Vein endothelial cell (primary cell): ENCODE measurements around the gene KLHL12.

GRCh38 chr1:201918247-201918951, 27.9 kb downstream of the LMOD1 start:
- CAGE, long polyA plus RNA: no peak

DNA sequence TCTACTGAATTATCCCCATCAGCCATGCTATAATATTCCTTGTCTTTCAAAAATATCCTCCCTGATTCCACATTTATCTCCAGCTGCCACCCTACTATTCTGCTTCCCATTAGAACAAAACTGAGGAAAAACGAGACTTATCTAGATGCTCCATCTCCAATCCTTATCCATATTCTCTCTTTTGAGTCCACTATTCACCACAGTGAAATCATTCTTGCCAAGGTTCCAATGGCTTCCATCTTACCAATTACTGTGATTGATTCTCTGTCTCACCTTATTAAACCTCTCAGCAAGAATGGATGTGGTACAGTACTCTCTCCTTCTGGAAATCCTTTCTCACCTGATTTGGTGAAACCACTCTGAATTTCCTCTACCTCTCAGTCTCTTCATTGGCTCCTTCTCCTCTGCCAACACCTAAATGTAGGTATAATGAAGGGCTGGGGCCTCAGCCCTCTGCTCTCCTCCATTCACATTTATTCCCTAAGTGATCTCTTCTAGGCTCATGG, 11.8 kb downstream of the LMOD1 start:
- CAGE, long polyA plus RNA: no peak

- CAGE, long polyA plus RNA: no peak
Measured at GRCh38 chr1:202002492-202003000, 7.8 kb upstream of the ELF3 start.

DNA sequence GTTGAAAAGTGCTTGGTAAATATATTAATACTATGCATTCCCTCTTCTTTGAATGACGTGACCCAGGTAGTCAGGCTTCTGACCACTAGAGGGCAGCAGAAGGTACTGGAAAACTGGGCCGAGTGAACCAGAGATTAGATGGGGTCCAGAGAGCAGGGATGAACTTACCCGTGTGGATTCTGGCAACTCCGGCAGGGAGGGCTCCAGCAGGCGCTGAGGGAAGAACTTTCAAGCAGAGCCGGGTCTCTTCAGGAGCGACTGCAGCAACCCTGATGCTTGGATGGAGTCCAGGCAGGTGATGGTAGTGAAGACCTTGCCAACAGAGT, 792 bp upstream of the ELF3 start:
- CAGE, long polyA plus RNA: no peak

GRCh38 chr1:202018360-202019389, 8.3 kb downstream of the ELF3 start:
- CAGE, long polyA plus RNA: no peak

GRCh38 chr1:202106157-202107160, 16.3 kb upstream of the GPR37L1 start:
- CAGE, long polyA plus RNA: no peak

DNA sequence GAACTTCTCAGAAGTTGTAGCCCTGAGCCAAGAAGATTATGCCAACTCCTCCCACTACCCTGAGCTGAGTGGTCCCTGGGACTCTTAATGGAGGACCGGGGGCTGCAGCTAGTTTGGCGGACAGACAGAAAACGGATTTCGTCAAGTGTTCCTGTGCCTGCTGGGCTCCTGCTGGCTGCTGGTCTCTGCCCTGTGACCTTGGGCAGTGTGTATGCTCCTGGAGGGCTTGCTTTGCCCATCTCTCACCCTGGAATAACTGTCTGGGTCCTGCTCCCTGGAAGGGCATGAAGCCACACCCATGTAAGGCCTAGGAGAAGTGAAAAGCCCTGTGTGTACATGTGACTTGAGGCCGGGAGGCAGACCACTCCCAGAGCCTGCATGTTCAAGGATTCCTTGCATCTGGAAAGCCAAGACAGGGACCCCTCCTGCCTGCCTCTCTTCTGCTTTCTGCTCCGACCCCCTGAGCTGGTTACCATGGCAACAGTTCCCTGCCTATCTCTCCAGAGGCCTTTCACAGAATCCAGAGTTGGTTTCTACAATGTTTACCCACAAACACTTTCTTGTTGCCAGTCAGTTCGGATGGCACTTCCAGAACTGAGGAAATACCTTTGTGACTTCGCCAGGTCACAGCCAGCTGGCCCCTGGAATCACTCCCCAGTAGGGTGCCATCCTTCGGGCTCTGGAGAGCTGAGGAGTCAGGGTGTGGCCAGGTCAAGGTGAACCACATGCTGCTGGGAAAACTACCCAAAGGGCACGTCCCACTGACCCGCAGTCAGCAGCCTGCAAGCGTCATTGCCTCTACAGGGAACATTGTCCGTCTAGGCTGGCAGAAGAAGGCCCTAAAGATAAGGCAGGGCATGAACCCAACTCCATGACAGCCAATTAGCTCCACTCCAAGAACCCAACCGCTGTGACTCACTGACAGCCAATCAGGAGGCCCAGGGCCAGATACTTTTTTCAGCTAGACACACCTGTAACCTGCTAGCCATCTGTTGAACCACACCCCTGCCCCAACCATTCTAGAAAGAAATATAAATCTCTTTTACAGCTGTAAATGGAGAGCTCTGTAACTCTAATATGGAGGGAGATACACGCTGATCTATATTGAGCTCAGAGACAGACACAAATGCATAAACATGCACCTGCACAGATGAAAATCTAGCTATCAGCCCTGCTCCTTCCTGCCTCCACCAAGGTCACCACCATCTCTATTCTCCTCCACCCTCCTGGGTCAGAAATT, 14.6 kb upstream of the GPR37L1 start:
- CAGE, long polyA plus RNA: no peak

DNA sequence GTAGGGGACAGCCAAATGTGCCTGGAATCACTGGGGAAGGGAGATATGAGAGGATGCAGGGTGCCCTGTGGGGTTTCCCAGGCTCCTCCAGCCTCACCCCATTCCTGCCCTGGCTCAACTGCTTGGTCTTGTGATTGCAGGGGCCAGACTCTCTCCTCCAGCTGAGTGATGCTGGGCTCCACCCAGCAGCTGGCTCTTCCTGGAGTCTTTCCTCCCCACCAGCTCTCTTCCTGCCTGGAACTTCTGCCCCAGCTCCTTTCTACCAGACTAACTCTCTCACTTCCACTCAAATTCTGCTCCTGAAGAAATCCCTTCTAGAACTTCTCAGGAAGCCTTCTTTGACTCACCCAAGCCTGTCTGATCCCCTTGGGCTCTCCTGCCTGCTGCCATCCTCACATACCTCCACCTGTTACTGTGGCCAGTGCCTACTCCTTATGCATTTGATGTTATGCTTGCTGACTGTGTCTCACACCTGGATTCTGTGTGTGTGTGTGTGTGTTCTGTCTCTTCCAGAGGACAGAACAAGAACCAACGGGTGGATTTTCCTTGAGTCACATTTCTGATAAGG, 9.2 kb upstream of the GPR37L1 start:
- CAGE, long polyA plus RNA: no peak

DNA sequence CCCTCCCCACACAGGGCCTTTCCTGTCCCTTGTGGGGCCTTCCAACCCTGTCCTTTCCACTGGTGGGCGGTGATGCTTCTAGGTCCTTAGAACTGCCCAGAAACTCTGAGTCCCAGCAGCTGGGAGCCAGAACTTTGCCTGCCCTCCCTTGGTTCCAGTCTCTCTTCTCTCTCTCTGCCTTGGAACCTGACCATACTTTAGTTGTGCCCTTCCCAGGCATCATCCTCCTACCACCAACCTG, 5.9 kb downstream of the GPR37L1 start:
- CAGE, long polyA plus RNA: no peak

DNA sequence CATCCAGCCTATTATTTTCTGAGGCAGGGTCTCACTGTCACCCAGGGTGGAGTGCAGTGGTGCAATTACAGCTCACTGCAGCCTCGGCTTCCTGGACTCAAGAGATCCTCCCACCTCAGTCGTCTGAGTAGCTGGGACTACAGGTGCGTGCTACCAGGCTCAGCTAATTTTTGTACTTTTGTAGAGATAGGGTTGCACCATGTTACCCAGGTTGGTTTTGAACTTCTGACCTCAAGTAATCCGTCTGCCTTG, 8.0 kb downstream of the ARL8A start:
- CAGE, long polyA plus RNA: no peak

DNA sequence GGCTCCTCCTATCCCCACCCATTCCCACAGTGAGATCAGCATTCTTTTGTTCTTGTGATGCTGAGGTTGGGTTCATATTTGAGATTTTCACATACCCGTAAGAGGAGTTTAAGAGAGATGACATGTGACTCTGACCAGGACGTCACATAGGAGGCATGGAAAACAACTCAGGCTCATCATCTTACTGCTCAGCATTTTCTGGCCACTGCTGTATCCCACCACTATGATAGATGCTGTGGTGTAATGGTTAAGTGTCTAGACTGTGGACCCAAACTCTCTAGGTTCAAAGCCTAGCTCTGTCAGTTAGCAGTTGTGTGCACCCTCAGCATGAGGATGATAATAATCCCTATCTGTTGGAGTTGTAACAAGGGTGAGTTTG, 40.7 kb downstream of the LGR6 start:
- CAGE, long polyA plus RNA: no peak

GRCh38 chr1:202235769-202236858, 42.5 kb downstream of the LGR6 start:
- CAGE, long polyA plus RNA: no peak

GRCh38 chr1:202237012-202237565, 43.5 kb downstream of the LGR6 start:
- CAGE, long polyA plus RNA: no peak

GRCh38 chr1:202520141-202521270, 172.0 kb downstream of the PPP1R12B start:
- CAGE, long polyA plus RNA: no peak

DNA sequence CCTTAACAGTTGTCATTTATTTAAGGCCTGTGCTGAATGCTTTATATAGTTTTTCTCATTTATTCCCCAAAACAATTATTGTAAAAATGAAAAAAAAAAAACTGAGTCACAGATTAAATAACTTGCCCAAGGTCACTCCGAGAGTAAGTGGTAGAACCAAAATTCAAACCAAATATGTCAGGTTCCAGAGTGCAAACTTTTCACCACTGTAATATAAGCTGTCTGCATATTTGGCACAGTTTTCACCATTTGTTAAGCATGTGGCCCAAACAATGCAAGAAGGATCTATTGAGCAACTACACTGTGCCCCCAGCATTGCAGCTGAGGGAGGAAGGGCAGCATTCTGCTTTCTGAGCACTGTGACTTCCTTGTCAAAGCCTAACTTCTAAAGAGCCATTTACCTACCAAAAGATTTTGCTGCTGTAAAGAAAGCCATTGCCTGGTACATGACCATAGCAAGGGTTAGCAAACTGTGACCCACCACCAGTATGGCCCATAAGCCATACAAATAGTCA, 133.5 kb downstream of the SYT2 start:
- CAGE, long polyA plus RNA: no peak

- CAGE, long polyA plus RNA: no peak
Measured at GRCh38 chr1:202592924-202593383, 117.3 kb downstream of the SYT2 start.

DNA sequence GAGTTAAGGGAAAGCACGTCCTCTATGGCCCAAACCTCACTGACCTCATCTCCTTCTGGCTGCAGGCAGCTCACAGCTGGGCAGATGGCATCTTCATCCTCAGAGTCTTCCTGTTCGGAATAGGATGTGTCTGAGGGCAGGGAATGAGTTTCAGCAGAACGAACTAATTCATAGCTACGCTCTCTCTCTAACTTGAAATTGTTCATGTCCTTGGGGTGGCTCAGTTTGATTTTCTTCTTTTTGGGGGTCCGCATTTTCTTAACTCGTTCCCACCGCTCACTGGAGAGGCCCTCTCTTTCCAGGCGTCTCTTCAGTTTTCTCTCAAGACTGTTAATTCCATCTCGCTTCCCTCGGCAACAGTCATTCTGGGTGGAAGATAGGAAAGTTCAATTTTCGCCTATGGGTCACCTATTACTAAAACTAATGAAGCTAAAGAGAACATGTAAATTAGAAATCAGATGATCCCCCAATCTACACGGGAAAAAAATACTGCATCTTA, 19.5 kb upstream of the SYT2 start:
- CAGE, long polyA plus RNA: no peak

GRCh38 chr1:202806727-202807893, 1.1 kb downstream of the KDM5B start:
- CAGE, long polyA plus RNA: no peak

DNA sequence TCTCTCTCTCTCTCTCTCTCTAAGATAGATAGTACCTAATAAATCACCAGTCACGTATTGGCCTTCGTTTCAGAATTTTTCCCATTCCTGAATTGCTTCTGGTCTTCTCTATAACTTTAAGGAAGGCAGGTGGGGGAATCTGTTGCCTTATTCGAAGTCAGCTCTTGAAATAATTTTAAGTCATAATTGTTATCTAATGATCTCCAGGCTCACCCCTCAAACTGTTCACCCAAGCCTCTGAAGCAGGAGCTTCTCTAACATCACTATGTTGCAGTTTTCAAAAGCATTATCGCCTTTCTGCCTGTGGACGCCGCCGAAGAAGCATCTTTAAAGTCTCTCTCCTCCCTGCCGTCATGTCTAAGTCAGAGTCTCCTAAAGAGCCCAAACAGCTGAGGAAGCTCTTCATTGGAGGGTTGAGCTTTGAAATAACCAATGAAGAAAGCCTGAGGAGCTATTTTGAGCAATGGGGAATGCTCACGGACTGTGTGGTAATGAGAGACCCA, 15.5 kb downstream of the KLHL12 start:
- CAGE, long polyA plus RNA: no peak

- CAGE, long polyA plus RNA: no peak
Measured at GRCh38 chr1:202926409-202927470, at the start of gene KLHL12. Gene KLHL12 (minus strand): TSS chr1:202927234.